Placental pericyte (primary cell): Measurements from ENCODE around the genes XKR3 and HDHD5.

DNA sequence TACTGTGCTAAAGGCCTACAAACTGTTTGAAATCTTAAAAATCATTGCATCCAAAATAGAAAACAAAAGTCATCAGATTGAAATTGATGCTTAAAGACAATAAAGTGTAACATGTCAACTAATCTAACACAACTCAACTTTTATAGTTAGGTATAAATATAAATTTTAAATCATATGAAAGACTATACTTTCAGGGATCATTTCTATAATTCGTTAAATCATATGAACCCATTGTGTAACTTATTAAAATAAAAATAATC lies 10.8 kb downstream of the CCT8L2 start:
- CAGE, long polyA plus RNA, result no peak

DNA sequence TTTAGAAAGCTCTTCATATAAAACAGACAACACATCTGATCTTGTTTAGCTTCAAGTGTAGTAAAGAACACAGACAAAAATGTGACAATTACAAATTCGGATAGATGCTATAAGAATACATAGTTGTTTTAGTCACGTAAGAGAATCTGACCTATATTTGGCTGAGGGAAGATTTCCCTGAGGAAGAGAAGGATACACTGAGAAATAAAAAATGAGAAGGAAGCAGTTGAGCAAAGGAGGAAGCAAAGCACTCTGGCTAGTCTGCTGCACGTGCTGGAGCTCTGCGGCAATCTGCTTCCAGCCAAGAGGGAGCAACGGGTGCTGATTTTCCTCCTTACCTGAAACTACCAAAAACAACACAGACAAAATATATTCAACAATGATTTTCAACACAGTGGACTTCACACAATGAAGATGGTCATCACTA lies 87.0 kb upstream of the CCT8L2 start:
- CAGE, long polyA plus RNA, result no peak

DNA sequence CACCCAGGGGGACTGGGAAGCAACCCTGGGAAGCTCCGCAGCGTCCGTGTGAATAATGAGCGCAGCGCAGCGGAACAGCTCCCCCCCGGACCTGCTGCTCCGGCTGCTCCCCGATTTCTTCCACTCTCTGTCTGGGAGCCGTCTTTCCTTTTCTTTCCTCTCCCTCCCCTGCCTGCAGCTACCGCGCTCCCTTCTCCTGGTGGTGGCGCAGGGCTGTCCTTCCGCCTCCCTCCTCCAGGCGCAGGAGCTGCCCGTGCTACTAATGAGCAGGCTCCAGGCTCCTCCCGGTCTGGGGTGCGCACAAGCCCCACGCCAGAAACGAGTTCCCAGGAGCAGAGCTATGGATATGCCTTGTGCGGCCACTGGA lies 107.3 kb downstream of the XKR3 start:
- CAGE, long polyA plus RNA, result no peak

GRCh38 chr22:16824702-16825608 lies at the start of gene XKR3:
Gene XKR3, minus strand, starts transcription at chr22:16825411.
- CAGE, long polyA plus RNA, result no peak

DNA sequence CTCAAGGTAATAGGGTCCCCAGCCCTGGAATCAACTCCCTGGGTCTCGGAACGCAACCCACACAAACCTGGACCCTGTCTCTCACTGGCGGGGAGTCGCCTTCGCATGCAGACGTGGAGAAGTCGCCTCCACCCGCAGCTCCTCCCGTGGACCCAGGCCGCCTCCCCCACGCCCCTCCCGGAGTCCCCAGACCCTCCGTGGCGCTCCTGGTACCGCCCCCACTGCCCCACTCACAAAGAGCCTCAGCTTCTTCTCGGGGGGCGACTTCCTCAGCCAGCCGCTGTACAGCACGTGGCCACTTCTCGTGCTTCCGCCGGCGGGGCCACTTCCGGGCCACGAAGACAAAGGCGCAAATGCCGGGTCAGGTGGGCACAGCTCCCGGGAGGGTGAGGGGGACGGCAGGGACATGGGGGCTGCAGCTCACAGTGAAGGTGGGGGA lies 296 bp downstream of the GAB4 start:
- CAGE, long polyA plus RNA, result no peak

GRCh38 chr22:17035120-17035835 lies 27.3 kb upstream of the GAB4 start:
- CAGE, long polyA plus RNA, result no peak

DNA sequence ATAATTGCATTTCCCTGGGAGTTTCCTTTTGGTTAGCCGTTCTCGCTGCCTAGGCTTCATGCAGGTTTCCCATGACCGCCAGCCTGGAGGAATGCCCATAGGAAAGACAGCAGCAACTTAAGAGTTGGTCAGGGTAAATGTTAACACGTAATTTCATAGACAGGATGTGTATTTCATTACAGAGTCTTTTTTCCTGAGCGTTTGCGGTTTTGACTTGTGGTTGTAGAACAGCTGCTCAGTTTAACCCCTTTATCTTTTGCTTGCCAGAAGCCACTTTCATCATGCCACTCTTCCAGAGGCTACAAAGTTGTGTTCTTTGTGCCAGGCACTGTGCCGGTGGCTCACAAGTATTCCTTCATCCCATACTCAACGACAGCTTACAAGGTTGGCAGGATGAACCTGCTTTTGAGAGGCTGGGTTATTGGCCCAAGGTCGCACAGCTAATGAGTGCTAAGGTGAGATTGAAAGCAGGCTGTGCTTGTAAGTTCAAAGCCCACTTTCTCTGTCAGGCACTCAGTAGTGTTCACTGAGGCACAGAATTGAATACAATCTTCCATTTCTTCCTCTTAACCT lies 3.0 kb downstream of the IL17RA start:
- CAGE, long polyA plus RNA, result no peak

DNA sequence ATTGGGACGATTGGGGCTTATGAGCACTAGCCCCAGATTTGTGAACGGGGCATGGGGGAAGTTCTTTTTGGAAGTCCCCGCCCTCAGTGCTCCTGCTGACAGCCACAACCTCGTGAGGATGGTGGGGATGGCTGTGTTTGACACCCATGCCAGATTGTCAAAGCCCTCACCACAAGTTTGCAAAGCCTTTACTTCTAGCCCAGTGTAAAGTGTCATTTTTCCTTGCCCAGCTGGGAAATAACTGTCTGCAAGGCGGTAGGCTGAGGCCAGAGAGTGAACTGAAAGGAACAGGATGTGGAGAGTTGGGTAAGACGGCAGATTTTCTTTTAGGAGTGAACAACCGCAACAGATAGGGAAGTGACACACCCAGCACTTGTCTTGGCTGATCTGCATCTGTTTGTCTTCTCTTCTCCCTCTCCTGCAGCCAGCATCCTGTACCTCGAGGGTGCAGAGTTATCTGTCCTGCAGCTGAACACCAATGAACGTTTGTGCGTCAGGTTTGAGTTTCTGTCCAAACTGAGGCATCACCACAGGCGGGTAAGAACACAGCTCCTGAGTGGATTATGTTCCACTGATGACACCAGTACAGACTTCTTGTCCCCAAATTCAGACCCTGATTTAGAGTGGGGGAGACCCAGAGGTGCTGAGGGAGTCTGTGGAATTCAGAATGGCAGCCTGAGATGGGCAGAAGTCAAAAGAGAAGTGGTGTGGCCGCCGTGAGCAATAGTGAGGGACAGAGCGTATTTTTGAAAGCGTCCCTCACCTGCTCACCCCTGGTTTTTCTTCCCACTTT lies 13.7 kb downstream of the IL17RA start:
- CAGE, long polyA plus RNA, result no peak

DNA sequence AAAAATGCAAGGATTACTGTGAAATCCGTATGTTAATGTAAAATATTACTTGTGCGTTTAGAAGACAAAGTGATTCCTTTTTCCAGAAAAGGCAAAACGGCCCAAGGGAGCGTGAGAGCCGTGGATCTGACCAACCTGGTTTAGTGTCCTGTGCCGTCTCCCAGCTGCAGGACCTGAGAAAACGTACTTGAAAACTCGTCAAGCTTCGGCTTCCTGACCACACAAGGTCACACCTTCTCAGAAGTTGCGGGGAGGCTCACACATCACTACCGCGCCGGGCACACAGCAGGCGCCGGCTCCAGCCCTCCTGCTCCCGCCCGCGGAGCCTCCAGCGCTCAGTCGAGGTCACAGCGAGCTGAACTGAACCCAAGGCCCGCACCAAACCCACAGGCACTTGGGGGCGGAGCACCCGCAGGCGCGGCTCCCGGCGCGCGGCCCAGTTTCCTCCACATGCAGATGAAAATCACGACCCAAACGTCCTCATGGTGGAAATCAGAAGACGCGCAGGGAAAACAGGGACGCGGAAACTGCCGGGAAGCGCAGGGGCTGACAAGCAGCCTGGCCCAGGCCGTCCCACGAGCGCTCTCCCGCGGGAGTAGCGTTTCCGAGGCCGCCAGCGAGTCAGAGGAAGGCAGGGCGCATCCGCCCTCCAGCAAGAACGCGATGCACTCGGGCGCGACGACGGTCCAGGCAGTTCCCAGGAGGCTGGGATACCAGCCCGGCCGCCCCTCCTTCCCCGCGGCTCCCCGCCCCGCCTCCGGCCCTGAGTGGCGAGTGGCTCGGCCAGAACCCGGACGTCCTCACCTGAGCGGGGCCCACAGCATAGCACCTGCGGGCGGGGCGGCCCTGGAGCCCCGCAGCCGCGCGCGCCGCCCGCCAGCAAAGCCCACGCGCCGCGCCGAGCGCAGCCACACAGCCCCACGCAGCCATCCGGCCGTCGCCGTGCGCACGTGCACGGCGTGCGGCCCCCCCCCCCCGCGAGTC lies at the start of gene HDHD5:
HDHD5 (minus strand) TSS at position 956 of the 984 bp plus-strand sequence.
- CAGE, long polyA plus RNA, result no peak

DNA sequence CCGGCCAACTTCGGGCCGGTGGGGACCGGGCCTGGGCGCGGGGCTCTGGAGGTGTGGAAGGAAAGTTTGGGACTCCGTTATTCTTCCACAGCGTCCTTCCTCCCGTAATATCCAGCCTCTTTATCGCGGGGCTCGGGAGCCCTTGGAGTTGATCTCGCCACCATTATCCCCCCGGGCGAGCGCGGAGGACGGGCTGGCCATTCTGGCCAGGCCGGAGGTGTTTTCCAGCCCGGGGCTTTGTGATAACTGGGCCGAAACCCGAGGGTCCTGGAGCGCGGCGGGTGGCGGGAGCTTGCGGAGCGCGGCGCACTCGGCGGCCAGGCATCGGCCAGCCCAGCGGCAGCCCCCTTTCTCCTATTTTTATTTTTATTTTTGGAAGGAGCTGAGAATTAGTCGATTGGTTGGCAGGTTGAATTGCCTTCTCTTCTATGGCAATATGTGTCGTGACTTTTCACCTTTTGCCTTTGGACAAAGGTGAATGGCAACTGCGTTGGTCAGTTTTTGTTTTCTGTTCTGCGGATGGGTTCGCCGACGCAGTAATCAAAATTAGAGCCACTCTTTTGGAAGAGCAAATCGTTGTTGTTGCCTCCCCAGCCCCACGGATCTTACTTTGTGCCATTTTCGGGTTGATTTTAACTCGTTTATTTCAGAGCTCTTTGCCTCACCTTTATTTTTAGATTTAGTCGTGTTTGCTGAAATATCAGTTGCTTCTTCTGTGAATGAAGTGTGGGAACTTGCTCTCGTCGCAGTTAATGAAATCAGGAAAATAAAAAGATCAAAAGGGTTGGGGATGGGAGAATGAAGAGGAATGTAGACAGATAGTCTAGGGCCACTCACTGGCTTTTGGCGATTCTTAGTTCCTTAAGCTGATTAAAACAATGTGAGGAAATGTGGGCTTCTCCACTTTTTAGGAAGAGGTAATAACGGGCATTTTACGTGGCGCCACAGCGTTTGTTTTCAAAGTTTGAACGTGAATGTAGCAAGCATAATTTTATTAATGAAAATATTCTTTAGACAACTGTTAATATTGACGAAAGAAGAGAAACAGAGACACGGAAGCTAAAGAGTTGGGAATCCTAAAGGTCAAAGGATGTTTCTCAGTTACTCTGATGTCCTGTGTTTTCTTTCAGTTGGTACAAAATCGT lies 1.6 kb downstream of the CECR2 start:
- CAGE, long polyA plus RNA, result no peak

GRCh38 chr22:17418739-17419479 lies 49.6 kb downstream of the CECR2 start:
- CAGE, long polyA plus RNA, result no peak

- CAGE, long polyA plus RNA, result no peak
These were observed 67.8 kb downstream of the BID start for GRCh38 chr22:17706313-17707000.

- CAGE, long polyA plus RNA, result no peak
These were observed 561 bp downstream of the BID start for GRCh38 chr22:17773621-17774195.

GRCh38 chr22:17779102-17779950 lies 5.1 kb upstream of the BID start:
- CAGE, long polyA plus RNA, result no peak

GRCh38 chr22:17786303-17787325 lies 12.3 kb upstream of the BID start:
- CAGE, long polyA plus RNA, result no peak

GRCh38 chr22:17831179-17832238 lies 57.2 kb upstream of the BID start:
- CAGE, long polyA plus RNA, result no peak

- CAGE, long polyA plus RNA, result no peak
These were observed 95.4 kb upstream of the BID start for GRCh38 chr22:17869596-17870186.

GRCh38 chr22:17902425-17903065 lies 121.8 kb downstream of the MICAL3 start:
- CAGE, long polyA plus RNA, result no peak

DNA sequence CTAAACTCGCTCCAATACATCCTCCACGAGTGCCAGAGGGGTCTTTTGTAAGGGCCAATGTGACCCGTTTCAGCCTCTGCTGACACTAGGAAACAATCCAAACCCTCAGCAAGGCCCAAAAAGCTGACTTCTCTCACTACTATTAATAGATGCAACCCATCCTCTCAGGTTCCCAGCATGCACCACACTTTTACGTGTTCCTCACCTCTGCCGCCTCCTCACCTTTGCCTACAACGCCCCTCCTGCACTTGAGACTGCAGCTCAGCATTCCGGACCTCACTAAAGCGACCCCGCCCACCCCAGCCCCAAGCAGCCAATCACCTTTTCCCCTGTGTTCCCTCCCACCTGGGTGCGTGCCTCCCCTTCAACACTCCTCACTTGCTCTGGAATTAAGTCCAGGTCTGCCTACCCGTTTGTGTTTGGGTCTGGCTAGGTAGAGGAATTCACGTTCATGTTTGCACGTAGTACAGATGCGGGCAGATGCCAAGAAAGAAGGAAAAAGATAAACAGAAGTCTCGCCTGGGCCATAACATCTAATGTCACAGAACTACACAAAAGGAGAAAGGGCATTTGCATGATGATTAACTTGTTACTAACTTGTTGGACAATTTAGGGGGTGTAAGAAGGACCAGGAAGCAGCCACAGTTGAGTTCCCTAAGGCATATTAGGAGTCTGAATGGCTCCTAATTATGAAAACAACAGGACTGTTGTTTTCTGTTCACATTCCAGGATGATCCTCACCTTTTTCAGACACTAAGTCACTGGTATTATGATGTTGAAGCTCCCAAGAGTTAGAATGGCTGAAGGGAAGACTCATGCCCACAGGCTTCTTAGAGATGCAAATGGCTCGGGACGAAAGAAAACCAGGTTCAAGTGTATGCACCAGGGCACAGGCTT lies 102.3 kb downstream of the MICAL3 start:
- CAGE, long polyA plus RNA, result no peak

DNA sequence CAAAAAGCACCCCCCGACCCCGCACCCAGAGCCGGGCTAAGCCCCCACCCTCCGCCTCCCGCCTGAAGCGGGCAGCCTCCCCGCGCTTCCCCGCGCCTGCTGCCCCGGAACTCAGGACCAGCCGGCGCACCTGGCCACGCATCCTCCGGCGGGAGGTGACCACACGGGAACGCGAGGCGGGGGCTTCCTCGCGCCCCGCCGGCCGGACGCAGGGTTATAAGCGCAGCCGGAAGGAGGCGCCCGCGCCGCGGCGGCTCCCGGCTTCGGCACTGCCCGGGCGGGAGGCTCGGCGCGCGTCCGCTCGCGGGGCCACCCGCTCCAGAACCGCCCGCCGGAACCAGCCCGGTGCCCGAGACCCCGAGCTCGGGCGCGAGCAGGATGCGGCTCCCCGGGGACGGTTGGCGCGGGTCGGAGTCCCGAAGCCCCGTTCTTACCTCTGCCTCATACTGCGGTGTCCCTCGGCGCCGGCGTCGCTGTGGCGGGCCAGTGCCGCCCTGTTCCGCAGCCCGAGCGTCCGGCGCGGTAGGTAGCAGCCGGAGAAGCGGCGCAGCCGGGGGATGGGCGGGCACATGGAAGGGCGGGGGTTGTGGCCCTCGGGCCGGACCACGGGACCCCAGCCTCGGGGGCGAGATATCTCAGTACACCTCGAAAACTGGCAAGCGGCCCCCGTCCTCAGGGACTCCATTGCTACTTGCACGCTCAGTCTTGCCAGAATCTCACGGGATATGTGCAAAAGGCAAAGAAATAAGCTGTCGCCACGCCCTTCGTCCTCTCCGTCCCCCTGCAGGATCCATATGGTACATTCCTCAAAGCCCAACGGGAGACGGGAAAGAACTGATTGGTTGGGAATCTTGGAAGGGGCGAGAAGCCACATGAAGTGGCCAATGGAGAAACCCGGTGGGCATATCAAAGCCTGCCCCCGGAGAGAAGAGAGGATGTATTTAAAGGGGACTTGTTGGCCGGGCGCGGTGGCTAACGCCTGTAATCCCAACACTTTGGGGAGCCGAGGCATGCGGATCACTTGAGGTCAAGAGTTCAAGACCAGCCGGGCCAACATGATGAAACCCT lies 23.1 kb downstream of the MICAL3 start:
- CAGE, long polyA plus RNA, result no peak